Right cardiac atrium (tissue), 1 donor: ENCODE measurements around a stretch of chr12.

- PRO-cap, result no peak
These were observed 45.1 kb downstream of the ATP2A2 start for GRCh38 chr12:110325964-110326727.

DNA sequence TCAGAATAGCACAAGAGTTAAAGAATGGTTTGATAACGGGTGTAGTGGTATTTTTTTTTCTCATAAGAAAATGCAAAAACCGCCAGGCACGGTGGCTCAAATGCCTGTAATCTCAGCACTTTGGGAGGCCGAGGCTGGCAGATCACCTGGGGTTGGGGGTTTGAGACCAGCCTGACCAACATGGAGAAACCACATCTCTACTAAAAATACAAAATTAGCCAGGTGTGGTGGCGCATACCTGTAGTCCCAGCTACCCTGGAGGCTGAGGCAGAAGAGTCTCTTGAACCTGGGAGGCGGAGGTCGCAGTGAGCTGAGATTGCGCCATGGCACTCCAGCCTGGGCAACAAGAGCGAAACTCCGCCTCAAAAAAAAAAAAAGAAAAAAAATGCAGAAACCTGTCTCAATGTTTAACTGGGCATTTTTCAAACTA lies 59.1 kb downstream of the ATP2A2 start:
- PRO-cap, result no peak

GRCh38 chr12:110355126-110355378 lies 48.5 kb downstream of the ANAPC7 start:
- PRO-cap, result unidirectional peak, plus-strand start at chr12:110355209

DNA sequence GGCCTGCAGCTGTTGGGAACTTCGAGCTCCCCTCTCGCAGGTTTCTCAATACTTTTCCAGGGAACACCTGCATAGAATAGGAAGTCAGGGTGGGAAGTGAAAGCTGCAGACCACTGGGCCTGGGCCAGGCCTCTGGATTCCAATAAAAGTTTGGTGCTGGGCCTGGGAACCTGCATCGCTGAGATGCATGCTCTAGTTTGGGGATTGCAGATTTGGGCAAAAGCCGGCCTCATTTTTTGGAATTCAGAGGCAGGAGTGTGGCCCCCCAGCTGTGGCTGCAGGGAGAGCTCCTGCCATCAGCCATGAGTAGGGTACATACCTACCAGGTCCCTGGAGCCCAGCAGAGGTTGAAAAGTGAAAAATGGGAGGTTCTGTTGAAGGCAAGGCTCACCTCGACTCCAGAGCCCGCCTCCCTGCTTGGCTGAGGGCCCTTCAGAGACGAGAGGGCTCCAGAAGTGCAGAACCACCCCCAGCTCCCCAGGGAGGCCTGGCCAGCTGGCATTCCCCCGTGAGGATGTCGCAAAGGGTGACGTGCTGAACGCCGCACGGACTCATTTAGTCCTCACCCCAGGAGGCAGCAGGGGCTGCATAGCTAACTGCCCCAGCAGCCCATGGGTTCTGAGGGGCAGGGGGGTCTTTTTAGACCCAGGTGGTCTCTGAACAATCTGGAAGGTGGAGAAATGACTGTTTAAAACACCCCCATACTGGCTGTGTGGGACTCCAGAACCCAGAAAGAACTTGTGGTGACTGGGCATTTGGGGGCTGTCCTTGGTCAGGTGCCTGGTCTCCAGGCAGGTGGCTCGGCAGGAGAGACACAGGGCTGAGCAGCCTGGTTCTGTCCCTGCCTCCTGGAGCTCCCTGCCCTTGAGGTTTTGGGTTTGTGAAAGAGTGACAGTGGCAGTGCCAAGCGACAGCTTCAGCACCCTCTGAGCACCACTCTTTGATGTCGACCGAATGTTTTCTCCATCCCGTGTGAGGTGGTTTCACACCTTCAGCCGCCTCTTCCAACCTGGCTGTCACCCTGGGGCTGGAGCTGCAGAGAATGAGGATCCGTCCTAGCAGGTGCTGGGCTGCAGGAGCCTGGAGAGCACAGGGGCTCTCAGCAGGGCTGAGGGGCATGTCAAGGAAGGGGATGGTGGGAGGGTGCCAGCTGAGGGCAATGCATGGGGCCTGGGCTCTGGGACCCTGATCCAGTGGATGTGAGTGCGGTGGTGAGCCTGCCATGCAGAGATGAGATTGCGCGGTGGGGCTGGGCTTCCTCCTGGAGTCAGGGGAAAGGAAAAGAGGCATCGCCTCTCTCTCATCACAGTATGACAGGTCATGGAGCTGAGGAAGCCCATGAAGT lies 31.9 kb downstream of the ANAPC7 start:
- PRO-cap, result no peak

GRCh38 chr12:110551084-110551283 lies 32.1 kb downstream of the PPTC7 start:
- PRO-cap, result no peak

DNA sequence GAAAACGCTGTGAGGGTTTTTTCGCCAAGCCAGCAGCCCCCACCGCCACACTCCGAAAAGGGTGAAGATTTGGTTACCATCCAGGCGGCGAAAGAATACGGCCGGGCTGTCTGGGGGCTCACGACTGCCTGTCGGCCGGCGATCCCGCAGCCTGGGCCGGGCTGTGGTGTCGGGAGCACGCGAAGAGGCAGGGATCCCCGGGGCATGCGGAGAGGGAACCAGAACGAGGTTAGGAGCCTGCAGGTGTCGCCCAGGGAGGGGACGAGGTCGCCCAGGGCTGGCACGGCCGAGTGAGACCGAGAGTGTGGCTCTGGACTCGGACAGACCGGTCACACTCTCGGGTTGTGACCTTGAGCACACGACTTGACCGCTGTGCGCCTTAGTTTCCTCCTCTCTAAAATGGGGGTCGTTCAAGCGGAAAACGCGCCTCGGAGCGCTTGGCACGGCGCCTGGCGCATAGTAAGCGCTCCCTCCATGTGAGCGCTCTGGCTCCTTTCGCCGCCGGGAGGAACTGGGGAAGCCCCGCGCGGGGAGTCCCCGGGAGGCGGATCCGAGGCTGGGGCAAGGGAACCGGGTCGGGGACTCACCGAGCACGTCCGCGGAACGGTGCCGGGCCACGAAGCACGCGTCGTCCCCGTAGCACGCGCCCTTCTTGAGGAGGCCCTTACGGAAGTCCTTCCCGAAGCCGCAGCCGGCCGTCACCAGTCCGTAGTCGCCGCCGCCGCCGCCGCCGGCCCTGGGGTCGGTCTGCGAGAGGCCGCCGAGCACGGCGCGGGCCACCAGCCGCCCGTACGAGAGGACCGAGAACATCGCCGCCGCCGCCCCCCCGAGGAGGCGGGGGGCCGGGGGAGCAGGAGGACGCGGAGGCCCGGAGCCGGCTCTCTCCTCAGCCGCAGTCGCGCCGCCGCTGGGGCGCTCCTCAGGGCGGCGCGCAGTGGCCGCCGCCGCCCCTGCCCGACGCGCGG lies 614 bp downstream of the PPTC7 start:
- PRO-cap, result bidirectional peak, plus-strand start at position 91 of the sequence, minus-strand start outside the sequence; bidirectional peak, plus-strand start at position 593 of the sequence, minus-strand start at position 513 of the sequence; unidirectional peak, minus-strand start at position 749 of the sequence

DNA sequence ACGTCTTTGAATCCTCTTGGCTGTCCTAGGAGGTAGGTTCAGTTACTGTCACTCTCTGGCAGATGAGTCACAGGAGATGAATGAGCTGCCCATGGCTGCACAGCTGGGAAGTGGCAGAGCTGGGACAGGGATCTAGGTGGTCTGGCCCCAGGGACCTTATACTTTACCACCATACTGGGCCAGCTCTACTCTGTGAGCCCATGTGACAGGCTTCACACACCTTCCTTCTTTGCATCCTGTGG lies 24.0 kb downstream of the TCTN1 start:
- PRO-cap, result no peak

DNA sequence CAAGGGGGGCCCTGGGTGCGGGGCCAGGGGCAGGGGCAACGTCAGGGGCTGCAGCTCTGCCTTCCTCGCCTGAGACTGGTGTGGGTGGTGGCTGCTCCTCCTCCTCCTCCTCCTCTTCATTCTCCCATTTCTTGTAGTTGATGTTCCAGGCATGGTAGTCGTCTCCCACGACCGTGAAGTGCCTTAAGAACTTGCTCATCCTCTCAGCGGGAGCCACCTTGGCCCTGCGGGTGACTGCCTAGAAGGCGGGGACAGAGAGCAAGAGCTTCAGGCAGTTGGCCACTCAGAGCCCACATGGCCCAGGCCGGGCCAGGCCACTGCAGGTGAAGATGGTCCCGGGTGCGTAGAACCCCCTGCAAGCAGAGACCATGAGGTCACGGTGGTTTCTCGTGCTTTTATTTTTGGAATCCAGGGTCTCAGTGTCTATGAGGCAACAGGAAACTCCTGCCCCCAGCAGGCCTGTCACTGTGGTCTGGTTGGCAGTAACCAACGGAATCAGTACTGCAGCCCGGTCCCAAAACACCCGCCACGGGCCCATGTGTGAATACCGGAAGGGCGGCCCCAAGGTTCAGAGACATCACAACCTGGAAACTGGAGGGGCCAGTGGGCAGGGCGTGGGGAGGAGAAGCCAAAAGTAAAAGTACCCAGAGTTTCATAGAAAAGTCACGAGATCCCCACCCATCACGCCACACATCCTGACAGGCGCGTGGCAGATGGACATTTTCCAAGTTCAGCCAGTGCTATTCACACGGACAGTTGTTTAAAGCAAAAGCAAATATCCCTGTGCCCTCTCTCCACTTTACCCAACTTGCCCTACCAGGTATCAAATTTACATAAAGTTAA lies 27.5 kb downstream of the HVCN1 start:
- PRO-cap, result no peak

DNA sequence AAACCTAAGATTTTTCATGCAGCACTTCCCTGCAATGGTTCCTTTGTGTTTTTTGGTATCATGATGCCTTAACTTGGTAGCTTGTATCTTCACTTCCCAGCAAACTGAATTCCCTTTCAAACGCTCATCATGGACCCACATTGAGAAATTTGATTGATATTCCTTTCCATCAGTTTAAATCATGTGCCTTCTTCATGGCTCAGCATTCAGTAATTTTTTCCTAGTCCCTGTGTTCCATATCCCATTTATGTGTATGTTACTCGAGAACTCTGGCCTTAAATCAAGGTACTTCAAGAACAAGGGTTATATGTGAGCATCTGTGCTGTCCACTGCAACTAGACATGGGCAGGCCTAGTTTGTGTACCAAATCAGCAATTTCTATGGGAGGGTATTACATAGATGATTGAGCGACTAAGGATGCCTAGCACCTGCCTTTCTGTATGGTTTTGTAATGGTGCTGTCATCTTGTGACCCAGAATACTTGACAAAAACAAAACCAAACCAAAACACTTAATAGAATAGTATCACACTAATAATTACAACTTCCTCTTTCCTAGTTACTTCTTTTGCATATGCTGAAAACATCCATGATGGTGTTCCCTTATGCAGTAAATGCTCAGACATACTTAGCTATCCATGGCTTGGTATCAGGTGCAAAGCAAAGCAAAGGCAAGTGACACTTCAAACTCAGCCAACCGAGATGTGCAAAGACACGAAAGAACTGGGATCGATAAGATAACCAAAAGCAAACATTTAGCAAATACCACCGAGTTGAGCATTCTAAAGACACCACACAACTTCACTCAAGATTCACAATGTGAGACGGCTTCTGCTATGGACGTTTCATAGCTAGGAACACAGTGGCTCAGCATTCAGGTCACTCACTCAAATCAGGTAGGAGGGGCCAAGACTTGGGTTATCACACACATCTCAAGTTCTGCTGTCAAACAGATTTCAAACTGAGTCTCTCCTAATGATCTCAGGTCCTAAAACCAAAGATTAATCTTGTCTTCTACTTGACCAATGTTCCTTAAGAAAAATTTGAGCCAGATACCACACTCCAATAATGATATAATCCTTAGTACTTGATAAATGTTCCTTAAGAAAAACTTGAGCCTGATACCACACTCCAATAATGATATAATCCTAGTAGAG lies 24.4 kb downstream of the PPP1CC start:
- PRO-cap, result no peak

DNA sequence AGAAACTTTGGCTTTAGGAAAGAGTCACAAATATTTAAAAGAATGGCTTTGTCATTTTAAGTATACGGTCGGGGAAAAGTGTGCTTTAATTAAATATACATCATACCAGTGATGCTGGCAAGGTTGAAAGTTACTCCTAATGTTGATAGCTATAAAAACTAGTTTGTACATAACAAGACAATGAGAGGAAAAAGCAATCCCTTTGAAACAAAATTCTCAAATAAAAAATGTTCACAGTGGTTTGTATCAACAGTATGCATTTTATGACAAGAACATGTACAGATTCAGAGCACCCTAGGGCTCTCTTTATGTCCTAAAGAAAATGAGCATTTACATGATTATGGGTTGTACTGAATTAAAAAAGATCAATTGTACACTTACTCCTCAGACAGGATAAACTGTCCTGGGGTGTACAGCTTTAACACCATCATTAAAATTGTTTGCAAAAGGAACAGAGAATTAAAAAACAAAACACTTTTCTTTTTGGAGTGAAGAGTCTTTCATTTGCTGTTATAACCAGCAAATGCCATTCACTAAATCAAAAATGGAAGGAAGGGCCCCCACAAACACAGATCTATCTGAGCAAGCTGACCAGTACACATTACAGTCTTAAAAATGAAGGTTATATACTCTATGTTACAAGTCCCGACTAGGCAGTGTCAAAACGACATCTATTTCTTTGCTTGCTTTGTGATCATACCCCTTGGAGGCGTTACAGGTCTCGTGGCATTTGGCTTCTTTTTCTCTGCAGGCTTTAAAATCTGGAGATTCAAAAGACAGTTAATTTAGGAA lies 22.1 kb downstream of the PPP1CC start:
- PRO-cap, result no peak

DNA sequence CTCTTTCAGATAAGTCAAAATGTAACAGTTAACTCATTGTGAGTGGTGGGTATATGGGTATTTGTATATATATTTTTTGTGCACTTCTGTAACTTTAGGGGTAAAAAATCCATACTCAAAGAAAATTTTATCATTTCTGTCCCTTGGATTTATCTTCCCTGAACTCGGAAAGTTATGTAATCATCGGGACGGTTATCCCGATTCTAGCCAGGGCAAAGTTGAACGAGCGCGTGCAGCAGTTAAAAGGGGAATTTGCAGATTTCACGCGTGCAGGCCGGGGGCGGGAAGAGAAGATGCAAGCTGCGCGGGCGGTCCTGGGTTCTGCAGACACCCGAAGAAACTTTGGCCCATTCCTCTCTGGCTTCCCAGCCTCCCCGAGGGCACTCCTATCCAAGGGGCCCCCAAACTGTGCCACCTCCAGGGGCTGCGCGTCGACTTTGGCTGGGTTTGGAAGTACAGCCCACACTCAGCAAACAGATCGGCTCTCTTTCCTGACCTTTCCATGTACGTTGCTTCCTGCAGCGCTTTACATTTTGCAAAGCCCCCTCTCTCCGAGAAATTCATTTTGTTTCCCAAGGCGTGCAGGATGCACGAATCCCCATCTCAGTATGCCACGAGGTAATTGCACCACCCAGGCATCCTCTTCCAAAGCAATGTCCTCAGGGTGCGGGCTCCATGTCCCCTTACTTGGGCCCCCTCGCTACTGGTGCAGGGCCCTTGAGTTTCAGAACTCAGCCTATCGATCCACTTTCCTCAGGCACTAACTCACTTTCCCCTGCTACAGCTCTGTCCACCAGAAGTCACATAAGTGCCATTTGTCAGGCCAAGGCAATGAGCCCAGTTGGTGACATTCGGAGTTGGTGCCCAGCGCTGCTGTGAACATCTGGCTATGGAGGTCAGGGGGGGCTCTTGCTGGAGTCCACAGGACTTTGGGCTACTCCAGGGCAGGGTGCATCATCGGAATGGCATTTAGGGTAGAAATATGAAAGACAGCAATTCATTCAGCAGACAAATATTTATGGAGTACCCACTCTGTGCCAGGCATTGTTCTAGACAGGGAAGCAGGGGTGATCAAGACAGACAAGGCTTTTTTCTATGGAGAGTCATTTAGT lies 1.1 kb upstream of the PPP1CC start:
- PRO-cap, result no peak

- PRO-cap, result no peak
These were observed 40.6 kb downstream of the CUX2 start for GRCh38 chr12:111074502-111074962.

DNA sequence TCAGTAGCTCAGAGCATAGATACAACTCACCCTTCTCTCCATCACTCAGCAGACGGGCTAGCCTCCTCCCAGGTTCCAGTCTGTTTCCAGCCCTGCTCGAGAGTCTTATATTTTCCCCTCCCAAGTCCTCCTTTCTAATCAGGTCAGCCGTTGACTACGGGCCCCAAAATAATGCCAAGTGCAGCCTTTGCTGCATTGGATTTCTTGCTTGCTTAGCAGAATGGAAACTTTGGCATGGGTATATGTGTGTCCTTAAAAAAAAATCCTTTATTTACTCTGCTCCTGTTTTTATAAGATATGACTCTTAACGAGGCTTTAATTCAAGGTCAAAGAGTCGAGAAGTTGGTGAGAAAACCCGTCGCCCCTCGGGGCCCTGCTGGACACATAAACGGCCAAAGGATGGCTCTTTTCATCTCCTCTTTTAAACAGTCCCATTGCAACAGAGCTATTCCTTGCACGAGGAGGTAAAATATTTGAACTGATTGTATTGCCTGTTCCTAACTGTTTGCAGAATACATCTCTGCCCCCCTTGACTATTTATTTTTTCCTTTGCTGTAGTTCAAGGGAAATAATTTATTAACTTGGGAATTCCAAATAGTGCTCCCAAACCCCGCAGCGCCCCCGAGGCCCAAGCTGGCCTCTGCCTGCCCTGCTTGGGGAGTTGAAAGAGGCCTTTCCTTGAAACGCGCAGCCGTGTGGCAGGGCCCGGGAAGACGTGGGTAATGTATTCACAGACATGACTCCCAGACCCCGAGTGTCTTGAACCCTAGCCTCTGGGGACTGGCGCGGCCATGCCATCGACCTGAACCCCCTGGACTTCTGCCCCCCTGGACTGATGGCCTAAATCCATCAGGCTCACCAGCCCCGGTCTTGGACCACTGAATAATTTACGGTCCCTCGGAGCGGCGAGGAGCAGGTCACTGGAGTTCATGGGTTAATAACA lies 42.9 kb downstream of the CUX2 start:
- PRO-cap, result no peak

GRCh38 chr12:111355138-111355626 lies 13.7 kb downstream of the PHETA1 start:
- PRO-cap, result no peak

- PRO-cap, result no peak
These were observed 828 bp upstream of the PHETA1 start for GRCh38 chr12:111369578-111370268.

GRCh38 chr12:111409869-111410991 lies 4.5 kb downstream of the SH2B3 start:
- PRO-cap, result no peak

DNA sequence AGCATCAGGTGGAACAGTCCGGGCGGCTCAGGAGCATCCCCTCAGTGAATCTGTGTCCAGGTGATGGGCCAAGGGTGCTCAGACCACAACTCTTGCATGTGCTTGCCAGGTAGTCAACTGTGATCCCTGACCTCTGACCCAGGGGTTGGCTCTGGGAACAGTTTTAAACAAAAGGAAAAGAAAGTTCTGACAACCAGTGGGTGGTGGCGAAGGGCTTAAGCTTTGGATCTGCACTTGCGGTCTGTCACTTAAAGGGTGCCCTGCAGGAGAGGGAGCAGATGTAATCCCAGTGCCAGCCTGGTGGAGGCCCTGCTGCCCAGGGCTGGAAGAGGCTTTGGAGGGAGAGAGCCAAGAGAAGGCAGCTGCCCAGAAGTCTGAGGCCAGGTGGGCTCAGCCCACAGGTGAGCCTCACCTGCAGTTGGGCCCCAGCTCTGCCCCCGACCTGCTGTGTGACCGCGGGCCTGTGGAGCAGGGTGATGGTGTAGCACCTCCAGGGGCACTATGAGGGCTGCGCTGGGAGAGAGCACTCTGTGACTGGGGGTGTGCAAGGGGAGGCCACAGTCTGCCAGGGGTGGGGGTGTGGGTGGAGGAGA lies 19.1 kb downstream of the SH2B3 start:
- PRO-cap, result no peak

- PRO-cap, result no peak
These were observed 29.0 kb downstream of the SH2B3 start for GRCh38 chr12:111434410-111435441.

DNA sequence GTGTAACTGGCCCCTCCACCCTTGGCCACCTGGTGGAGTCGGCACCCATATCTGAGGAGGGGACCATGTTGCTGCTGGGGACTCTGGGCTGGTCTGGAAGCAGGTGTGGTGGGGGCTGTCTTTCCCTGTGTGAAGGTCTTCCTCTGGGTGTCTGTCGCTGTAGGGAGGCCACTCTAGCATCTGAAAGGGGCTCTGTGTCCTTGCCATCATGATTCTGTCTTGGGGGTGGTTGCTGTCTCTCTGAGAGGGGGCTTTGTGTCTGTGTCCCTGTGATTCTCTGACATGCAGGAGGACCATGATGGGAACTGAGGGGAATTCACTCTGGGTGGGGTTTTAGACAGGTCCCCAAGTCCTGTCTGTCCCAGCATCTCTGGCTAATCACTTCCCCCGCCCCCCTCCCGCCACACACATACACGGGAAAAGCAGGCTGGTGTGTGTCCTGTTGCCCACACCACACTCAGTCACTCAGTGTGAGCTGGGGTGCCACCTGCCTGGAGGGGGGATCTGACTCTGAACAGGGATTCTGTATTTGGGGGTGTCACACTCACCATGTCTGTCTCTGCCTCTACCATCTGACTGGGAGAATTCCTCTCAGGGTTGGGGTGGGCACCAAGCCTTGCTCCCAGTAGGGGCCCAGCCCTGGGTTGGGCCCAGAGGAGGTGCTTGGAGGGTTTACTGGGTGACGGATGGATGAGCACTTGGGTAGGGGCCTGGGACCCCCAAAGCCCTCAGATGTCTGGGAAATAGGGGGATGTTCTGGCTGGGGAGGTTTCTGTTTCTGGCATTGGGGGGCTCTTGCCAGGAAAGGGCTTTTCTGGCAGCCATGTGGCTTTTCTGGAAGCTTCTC lies 31.0 kb downstream of the SH2B3 start:
- PRO-cap, result no peak

- PRO-cap, result no peak
These were observed 43.7 kb downstream of the SH2B3 start for GRCh38 chr12:111449245-111449937.